Mammary epithelial cell (primary cell): ENCODE results near the gene NOVA2.

DNA sequence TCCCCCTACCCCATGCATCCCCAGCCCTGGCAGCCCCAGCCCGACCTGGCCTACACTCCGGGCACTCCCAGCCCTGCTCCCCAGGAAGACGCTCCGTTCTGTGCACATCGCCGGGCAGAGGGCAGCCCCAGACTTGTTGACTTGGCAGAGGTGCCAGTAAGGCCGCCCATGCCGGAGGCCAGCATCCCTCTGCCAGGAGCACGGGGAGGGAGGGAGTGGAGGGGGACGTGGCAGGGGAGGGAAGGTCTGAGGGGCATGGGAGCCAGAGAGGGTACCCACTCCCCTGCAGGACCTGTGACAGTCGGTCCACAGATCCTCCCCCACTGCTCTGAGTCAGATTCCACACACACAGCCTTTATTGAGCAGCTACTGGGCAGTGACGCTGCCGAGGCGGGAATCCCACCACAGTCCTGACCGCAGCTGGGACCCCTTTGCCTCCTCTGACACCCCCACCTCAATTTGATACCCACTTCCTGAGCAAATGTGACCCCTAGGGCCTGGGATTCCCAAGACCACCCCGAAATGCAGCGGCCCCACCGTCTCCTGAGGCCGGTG, 1.9 kb upstream of the NKPD1 start:
- CAGE, long polyA plus RNA: no peak
- RRBS: 2% methylated on average over 7 of the region's 19 CpGs

DNA sequence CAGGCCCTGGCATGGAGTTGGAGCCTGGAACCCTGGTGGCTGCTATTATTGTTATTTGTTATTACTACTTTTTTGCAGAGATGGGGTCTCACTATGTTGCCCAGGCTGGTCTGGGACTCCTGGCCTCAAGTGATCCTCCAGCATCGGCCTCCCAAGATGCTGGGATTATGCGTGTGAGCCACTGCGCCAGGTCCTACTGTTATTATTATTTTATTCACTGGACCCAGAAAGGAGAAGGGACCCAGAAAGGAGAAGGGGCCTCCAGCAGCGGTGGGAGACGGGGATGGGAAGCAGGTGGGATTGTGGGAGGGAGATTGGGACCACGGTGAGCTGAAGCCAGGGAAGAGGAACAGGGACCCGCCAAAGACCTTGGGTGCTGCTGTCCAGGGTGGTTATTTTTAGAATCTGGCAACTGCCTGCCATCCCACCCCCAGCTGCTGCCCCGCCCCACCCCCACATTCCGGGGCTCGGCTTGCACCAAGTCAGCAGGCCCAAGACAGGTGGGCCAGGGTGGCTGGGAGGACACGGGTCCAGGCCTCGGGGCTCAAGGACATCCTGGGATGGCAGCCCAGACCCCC, 1.0 kb downstream of the CKM start:
- CAGE, long polyA plus RNA: no peak
- RRBS: no CpG with 5 or more reads among the region's 12 CpGs

GRCh38 chr19:45428104-45429130, 4.7 kb upstream of the ERCC1 start:
- CAGE, long polyA plus RNA: no peak
- RRBS: 4% methylated on average over 31 of the region's 82 CpGs

GRCh38 chr19:45440830-45441298, 17.1 kb upstream of the ERCC1 start:
- CAGE, long polyA plus RNA: no peak
- RRBS: no CpG with 5 or more reads among the region's 2 CpGs

DNA sequence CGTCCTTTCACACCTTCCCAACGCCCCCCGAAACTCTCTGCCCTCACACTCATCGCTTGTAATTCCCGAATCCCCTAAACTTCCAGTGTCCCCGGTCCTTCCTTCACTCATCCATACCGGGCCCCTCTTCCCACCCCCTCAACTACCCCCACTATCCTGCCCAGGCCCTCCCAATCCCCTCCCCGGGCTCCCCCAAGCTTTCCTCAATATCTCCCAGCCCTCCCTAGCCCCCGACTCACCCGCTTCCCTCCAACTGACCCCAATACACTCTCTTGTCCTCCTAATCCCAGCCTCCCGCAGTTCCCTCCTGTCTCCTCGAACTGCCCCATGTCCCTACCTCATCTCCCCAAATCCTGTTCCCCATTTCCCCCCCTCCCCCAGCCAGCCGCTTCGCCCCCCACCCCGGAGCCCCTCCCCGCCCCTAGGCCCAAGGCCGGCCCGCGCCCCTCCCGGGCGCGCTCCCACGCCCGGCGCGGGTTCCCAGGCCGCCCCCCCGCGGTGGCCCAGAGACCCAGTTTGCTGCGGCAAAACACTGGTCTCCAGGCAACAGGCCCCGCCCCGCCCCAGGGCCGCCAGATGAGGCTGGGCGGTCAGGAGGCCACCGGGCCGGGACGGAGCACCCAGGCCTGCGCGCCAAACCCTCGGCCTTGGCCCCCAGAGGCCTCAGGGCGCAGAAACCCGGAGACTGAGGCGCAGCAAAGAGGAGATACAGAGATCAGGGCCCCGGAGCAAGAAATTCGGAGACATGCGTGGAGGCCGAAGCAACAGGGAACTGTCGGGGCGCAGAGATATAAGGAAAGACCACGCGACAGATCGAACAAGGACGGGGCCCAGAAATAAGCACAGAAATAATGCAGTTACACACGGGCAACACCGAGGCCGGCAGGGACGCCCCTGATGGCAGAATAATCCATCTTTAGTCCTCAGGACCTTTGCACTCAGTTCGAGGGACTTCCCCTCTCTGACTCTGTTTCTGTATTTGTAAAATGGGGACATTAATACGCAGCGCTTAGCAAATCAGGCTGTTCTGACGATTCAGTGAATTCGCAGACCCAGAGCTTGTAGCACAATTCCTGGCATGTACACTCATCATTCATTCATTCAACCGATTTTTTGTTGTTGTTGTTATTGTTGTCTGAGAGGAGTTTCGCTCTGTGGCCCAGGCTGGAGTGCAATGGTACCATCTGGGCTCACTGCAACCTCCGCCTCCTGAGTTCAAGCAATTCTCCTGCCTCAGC, 20.6 kb upstream of the ERCC1 start:
- CAGE, long polyA plus RNA: no peak
- RRBS: 6% methylated on average over 8 of the region's 65 CpGs

DNA sequence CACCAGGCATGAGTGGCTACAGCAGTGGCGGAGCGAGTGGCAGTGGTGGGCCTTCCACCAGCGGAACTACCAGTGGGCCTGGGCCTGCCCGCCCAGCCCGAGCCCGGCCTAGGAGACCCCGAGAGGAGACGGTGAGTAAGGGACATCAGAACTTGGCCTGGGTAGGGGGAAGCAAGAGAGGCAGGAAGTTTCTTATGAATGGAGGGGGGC, 2.9 kb downstream of the FOSB start:
- CAGE, long polyA plus RNA: no peak
- RRBS: no CpG with 5 or more reads among the region's 8 CpGs

DNA sequence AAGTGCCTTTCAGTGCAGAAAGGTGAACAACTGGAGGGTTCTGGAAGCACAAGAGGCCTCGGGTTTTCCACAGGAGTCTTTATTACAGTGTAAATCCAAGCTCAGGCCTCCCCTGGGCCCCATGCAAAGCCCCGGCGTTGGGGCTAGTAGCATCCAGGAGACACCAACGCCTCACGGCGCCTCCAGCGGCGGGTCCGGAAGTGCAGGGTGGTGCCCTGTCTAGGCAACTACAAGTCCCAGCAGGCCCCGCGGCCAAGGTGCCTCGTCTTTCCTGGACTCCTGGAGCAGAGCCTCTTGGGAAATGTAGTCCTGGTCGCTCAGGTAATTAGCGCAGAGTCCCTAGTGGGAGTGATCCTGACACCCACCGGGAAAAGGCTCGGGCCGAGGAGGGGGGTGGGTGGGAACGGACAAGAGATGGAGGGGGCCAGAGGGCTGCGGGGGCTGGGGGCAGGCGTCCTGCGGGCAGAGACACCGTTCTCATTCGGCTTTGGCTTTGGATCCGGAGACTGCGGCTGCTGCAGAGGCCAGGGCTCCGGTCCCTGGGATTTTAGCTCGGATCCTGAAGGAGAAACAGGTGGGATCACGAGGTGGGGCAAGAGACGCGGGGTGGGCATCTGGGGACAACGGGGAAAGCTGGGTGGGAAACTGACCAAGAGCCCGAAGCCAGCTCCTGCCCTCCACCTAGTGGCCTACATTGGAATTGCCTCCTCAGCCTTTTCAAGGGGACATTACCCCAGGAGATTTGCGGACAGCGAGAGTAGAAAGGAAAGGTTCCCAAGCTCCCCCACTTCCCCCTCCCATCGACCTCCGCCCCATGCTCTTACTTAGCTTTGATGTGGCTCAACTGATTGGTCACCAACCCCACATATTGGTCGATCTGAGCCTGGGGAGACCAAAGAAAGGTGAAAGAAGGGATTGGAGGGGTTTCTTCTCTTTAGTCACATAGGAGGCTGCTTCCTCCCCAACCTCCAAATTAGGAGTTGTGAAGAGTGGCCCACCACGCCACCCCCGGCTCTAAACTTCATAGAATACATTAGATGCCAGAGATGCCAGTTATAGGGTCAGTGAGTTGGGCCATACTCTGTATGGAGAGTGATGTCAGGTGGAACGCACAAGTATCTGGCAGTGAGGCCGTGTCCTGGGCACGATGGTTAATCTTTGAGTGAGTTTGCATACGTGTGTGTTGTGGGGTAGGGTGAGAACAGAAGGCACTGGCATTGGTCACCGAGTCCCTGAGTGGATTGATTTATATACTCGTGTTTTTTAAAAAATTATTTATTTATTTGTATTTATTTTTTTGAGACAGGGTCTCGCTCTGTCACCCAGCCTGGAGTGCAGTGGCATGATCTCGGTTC, 11.1 kb downstream of the RTN2 start:
- CAGE, long polyA plus RNA: no peak
- RRBS: 2% methylated on average over 8 of the region's 47 CpGs

- CAGE, long polyA plus RNA: no peak
- RRBS: 1% methylated on average over 6 of the region's 32 CpGs
These were observed 600 bp upstream of the VASP start for GRCh38 chr19:45506666-45507091.

- CAGE, long polyA plus RNA: no peak
- RRBS: no CpG with 5 or more reads among the region's 3 CpGs
These were observed 19.5 kb downstream of the VASP start for GRCh38 chr19:45526730-45527166.

- CAGE, long polyA plus RNA: no peak
- RRBS: no CpG with 5 or more reads among the region's 13 CpGs
These were observed 22.2 kb downstream of the VASP start for GRCh38 chr19:45529459-45529803.

DNA sequence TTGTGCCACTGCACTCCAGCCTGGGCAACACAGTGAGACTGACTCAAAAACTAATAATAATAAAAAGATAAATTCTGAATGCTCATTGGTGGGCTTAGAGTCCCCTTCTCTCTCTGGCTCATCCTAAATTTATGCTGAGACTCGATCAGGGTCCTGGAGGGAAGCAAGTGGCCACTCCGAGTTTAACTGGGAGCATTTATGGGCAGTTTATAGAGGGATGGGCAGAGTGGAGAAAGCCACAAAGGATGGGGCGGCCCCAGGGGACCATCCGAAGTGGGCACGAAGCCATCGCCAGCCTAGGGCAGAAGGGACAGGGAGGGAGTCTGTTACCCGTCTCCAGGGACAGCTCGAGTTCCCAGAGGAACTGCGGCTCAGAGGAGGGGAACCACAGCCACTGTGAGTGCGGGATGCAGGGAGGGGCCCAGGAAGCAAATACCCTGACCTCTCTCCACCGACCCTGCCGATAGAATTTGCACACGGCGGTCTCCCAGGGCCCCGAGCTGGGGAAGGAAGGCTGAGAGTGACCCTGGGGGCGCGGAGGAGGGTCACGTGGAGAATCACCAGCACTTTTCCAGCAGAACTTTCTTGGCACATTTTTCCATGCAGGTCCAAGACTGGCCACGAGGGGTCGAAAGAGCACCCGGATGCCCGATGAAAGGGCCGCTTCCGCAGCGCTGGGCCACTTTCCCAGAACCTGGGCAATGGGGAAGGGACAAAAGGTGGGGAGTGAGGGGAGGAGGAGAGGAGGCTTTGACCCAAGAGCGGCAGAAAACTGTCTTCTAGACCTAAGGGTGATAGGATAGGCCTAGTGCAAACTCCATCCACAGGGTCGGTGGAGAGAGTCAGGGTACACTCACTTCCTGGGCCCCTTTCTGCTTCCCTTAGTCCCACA, 5.0 kb upstream of the GPR4 start:
- CAGE, long polyA plus RNA: no peak
- RRBS: no CpG with 5 or more reads among the region's 27 CpGs

GRCh38 chr19:45687307-45687799, 4.4 kb downstream of the SNRPD2 start:
- CAGE, long polyA plus RNA: no peak
- RRBS: no CpG with 5 or more reads among the region's 15 CpGs

DNA sequence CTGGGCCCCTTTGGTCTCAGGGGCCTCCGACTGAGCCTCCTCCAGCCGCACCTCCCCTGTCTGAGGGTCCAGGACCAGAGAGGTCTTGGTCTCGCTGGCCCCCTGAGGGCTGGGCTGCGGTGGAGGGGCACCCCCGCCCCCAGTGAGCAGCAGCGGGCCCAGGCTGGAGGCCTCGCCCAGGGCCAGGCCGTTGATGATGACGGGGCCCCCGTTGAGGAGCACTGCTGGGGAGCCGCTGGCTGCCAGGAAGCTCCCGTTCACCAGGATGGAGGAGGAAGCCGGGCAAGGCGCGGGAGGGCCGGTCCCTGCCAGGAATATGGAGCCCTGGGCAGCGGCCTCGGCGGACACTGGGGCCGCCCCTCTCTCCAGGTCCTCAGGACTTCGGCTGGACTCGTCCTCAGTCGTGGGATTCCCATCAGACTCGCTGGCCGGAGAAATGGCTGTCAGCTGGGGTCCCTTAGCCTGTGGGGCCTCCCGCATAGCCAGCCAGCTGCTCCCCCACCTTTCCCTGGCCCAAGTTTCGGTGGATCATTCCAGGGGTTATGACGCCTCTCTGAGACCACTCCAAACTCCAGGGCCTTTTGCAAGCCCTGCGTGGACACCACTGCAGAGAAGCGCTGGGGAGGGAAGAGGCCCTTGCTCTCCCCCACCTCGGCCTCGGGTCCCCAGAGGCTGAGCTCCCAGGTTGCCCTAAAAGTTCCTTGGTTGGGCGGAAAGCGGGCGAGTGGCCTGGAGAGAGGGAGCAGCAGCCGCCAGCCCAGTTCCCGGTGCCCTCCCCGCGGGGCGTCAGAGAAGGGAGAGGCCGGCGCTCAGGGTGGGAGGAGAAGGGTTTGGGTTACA, 2.1 kb downstream of the SIX5 start:
- CAGE, long polyA plus RNA: no peak
- RRBS: no CpG with 5 or more reads among the region's 42 CpGs

DNA sequence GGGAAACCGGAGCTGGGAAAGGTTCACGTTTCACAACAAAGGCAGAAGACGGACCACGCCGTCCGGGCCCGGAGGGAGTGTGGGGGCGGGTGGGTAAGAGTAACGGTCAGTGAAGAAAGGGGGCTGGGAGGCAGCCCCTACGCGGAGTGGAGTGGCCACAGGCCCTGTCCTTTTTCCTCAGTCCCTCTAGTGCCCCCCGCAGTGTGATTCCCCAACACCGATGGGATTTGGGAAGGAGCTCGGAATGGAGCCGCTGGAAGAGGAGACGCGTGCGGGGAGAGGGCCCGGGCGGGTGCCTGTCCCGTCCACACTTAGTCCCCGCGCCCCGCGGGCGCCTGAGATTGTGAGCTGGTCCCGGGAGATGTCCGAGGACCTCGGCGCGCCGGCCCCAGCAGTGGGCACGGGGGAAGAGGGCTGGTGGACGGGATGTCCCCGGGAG, 1.5 kb downstream of the SIX5 start:
- CAGE, long polyA plus RNA: no peak
- RRBS: 2% methylated on average over 19 of the region's 35 CpGs

- CAGE, long polyA plus RNA: no peak
- RRBS: 4% methylated on average over 7 of the region's 48 CpGs
These were observed 1.7 kb upstream of the SIX5 start for GRCh38 chr19:45770645-45771276.

DNA sequence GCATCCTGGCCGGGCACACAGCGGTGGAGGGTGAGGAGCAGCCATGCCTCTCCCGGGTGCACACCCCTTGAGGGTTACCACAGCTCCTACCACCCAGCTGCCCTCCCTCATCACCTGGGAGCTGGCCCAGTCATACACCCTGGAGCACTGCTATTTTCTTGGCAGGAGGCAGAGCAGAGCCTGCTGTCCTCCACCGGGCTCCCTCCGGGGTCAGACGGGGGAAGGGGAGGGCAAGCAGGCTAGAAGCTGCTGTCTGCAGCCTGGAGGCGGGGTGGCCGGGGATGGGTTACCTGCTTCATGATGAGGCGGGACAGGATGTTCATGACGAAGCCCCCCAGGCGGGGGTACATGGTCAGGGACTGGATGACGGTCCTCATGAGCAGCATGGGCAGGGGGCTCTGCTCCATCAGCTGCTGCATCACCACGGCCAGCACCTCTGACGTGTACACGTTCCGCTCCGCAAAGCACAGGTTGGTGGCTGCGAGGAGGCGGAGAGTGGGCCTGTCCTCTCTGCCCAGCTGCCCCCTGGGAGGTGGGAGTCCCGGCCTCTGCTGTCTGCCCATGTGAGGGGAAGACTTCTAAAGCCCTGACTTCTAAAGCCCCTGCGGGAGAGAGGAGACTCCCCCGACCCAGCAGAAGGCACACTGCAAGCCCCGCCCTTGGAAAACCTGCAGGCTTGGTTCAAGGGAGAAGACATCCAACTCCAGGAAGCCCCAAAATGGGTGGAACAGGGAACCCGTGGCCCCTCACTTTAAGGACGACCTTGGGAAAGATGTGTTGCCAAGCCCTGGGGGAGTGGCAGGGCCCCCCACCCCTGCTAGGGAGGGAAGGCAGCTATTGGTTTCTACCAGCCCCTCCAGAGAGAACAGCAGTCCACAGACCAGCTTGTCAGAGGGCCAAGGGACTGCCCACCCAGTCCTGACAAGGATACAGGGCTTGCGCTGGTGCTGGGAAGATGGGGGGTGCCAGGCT, 2.8 kb upstream of the RSPH6A start:
- CAGE, long polyA plus RNA: no peak
- RRBS: 24% methylated on average over 7 of the region's 26 CpGs

DNA sequence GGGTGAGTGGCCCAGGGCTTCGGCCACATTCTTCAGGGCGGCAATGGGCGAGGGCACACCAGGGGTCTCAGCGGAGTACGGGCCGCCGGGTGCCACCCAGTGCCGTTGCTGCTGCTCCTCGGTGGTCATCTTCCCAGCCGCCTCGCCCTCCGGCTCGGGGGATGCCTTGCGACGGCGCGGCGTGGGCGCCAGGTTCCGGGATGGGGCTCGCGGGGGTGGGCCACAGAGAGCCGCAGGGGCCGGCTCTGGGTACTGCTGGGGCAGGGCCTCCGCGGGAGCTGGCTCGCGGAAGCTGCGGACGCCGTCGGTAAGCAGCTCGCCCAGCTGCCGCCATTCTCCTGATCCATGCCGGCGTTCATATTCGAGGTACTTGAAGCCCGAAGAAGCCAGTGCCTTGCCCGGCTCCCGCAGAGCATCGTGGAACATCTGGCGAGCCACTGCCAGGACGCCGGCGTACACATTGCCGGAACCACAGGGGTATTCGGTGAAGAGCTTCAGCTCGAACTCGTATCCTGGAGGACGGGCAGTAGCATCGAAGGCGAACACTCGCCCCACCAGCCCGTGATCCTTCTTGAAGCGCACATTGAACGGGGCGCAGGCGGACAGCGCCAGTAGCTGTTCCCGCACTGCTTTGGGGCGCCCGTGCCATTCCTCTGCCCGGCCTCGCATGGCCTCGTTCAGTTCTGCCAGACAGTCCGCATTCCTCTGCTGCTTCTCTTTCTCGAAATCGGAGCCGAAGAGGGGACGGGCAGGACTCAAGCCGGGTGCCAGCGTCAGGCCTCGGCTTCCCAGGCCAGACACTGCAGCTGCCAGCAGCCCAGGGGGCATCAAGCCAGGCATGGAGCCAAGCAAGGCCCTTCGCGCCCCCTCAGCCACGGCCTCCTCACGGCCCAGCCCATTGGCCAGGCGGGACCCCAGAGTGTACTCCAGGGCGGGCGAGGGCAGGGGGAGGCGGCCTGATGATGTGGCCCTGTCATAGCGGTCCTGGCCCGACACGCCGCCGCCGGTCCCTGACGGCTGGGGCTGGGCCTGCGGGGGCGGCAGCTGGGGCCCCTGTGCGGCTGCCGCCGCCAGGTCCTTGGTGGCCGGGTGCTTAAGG, 1.1 kb downstream of the IRF2BP1 start:
- CAGE, long polyA plus RNA: no peak
- RRBS: 8% methylated on average over 39 of the region's 94 CpGs

DNA sequence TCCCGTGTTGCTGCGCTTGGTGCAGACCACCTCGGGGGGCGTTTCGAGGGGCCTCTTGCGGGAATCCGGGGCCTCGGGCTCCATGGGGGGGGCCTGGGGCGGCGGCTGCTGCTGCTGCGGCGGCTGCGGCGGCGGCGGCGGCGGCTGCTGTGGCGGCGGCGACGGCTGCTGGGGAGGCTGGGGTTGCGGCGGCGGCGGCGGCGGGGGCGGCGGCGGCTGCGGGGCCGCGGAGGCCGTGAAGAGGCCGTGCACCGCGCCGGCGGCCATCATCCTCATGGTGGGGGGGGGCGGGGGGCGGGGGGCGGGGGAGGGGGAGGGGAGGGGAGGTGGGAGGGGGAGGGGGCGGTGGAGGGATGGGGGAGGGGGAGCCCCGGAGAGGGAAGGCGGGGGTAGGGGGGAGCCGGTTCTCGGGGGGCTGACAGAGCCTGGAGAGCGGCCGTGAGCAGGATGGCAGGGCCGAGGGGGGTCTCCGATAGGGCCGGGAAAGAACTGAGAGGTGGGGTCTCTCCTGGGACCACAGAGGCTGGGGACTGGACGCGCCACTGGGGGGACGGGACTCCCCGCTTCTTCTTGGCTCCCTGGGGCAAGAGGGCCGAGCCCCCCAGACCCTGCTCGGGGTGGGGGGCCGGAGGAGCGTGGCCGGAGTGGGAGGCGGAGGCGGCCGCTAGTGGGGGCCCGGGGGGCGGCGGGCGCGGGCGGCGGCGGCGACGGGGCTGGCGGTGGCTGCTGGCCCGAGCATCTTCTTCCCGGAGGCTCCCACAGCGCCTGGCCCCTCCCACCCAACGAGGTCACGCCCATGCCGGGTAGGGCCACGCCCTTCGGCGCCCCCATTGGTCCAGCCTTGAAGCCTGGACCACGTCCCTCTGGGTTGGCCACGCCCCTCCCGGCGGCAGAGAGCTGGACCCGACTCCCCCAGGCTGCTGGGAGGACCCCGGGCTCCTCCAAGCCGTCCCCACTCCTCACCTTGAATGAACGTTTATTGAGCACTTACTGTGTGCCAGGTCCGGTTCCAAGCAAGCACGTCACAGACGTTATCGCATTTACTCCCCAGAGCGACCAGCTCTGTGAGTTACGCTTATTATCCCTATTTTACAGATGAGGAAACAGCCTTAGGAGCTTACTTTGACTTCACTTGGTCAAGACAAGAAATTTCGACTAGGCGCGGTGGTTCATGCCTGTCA, at the start of gene NOVA2:
NOVA2 (minus strand) TSS at position 598 of the 1,181 bp plus-strand sequence.
- CAGE, long polyA plus RNA: no peak
- RRBS: 4% methylated on average over 39 of the region's 102 CpGs

DNA sequence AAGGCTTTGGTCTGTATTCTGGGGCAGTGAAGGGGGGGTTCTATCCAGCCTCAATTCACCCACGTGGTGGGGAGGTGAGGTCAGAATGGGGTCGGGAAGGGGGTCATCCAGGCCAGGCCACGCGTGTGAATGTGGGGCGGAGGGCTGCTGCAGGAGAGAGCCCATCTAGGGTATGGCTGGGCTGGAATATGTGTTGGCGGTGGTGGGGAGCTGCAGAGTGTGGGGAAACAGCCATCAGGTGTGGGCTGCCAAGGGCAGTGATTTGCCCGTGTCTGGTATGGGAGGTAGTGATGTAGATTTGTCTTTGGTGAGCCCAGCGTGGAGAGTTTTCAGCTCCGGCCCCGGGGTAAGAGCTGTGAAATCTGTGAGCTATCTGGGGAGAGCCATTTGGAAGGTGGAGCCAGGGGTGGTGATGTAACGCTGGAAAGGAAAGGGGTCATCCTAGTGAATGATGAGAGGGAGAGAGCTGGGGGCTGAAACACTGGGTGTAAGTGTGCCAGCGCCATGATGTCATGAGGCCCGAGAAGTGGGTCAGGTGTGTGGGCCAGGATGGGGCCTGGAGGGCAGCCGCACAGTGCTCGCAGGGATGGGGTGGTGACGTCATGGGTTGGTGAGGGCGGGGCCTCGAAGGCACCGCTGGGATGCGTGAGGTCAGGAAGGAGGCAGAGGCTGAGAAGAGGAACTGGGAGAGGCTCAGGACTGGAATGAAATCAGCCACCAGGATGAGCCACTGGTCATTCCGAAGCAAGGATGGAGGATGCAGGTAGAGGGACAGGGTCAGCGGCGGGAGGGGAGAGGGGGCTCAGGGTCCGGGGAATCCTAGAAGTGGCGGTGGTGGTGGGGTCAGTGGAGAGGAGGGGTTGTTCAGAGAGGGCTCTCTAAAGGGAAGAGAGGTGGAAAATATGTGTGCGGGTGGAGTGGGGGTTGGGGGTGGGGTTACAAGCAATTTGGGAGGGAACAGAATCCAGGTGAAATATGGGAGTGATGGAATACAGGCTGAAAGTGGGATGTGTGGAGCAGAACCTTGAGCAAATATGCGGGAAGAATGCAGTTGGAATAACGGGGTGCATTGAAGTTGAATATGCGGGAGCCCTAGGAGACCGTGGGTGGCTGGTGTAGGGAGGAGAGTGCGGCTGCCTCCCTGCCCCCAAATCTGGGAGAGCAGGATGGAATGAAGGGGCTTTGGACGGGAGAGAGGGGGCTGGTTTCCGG, 4.4 kb downstream of the CCDC61 start:
- CAGE, long polyA plus RNA: no peak
- RRBS: no CpG with 5 or more reads among the region's 33 CpGs

GRCh38 chr19:46299556-46300250, 2.9 kb downstream of the HIF3A start:
- CAGE, long polyA plus RNA: no peak
- RRBS: no CpG with 5 or more reads among the region's 8 CpGs